Mesenchymal stem cell of adipose (primary cell): ENCODE measurements around the gene NMD3.

- CAGE, long polyA plus RNA = no peak
These were observed 30.4 kb upstream of the VEPH1 start for GRCh38 chr3:157533431-157534142.

DNA sequence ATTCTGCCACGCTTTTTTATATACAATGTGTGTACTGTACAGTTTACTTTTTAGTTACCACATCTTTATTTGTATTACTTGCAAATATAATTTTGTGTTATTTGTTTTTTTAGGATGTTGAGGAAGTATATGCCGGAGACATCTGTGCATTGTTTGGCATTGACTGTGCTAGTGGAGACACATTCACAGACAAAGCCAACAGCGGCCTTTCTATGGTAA lies 11.8 kb downstream of the LXN start:
- CAGE, long polyA plus RNA = no peak

- CAGE, long polyA plus RNA = no peak
These were observed 19.2 kb downstream of the RARRES1 start for GRCh38 chr3:158712836-158713637.

DNA sequence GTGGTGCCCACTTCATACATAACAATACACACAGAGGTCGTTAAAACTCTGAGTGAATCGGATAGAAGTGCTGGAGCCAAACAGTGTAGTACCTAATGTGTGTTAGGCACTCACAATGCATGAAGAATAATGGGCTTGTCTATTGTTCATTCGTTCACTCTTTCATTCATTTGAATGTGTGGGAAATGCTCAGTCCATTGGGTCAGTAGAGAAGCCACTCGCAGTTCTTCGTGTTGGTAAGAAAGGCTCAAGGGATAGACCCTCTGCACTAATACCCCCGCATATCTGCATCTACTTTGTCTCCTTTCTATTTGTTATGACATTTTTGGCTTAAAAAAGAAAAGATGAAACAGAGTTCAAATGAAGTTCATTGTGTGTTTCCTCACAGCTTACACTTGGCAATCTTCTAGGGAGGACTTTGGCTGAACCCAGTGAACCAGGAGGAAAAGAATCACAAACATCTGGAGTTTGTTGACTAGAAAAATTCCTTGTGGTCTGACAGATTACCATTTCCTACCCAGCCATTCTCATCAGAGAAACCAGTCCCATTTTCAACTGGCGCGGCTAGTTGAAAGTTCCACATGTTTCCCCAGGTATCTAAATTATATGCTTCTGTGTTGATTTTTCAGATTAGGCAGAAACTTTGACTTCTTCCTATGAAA lies 32.8 kb upstream of the MFSD1 start:
- CAGE, long polyA plus RNA = no peak

DNA sequence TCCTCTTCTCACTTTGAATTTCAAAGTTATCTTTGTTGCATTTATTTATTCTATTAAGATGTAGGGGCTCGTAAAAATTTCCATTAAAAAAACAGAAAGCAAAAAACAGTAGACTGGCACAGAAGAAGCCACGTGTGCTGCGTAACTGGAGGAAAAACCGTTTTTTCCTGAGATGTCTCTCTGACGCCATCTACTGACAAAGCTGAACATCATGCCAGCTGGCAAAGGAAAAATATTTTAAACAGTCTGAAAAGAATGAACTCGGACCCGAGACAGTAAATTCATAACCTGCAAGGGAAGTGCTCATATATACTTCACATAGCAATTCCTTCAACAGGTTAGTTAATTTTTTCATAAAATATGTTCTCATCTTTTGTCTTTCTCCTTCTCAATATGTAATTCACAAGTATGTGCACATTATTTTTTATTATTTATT lies 10.5 kb upstream of the MFSD1 start:
- CAGE, long polyA plus RNA = no peak

GRCh38 chr3:158990982-158991483 lies 78.1 kb upstream of the IQCJ start:
- CAGE, long polyA plus RNA = no peak

- CAGE, long polyA plus RNA = no peak
These were observed 462.3 kb upstream of the C3orf80 start for GRCh38 chr3:159762728-159763520.

GRCh38 chr3:159779970-159780255 lies 445.3 kb upstream of the C3orf80 start:
- CAGE, long polyA plus RNA = no peak

- CAGE, long polyA plus RNA = no peak
These were observed 429.0 kb upstream of the C3orf80 start for GRCh38 chr3:159796199-159796622.

- CAGE, long polyA plus RNA = no peak
These were observed 426.3 kb upstream of the C3orf80 start for GRCh38 chr3:159798790-159799509.

DNA sequence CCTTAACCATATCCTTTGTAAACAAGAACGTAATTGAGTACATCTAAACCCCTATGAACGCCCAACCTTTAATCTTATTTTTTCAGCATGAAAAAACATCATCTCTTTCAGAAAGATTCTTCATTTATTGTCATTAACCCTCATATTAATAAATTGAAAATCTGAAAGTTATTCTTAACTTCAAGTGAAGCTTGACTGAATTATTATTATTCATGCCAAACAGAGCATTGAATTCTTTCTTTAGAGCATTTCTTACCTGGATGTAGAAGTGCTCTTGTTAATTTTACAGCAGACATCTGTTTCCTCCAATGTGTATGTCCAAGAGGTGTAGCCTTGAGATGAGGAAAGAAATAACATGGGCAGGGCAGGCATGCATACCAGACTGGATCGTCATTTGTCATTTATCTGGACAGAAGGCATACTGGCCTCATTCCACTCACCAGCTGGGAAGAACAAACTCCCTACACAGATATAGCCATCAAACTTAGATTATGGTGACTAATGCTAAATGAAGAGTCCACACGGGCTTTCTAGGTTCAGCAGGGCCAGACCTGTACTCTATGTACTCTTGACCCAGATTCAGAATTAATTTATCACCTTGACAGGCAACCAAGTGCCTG lies 401.1 kb upstream of the C3orf80 start:
- CAGE, long polyA plus RNA = no peak

- CAGE, long polyA plus RNA = no peak
These were observed 368.4 kb upstream of the C3orf80 start for GRCh38 chr3:159856431-159857555.

GRCh38 chr3:159894248-159894788 lies 330.9 kb upstream of the C3orf80 start:
- CAGE, long polyA plus RNA = no peak

GRCh38 chr3:159978178-159978890 lies 246.9 kb upstream of the C3orf80 start:
- CAGE, long polyA plus RNA = no peak

- CAGE, long polyA plus RNA = no peak
These were observed 14.7 kb downstream of the SMC4 start for GRCh38 chr3:160413901-160414764.

- CAGE, long polyA plus RNA = no peak
These were observed 16.8 kb downstream of the SMC4 start for GRCh38 chr3:160416104-160416704.

- CAGE, long polyA plus RNA = no peak
These were observed 23.9 kb downstream of the SMC4 start for GRCh38 chr3:160423214-160423926.

- CAGE, long polyA plus RNA = no peak
These were observed 53.0 kb upstream of the KPNA4 start for GRCh38 chr3:160618393-160618833.

DNA sequence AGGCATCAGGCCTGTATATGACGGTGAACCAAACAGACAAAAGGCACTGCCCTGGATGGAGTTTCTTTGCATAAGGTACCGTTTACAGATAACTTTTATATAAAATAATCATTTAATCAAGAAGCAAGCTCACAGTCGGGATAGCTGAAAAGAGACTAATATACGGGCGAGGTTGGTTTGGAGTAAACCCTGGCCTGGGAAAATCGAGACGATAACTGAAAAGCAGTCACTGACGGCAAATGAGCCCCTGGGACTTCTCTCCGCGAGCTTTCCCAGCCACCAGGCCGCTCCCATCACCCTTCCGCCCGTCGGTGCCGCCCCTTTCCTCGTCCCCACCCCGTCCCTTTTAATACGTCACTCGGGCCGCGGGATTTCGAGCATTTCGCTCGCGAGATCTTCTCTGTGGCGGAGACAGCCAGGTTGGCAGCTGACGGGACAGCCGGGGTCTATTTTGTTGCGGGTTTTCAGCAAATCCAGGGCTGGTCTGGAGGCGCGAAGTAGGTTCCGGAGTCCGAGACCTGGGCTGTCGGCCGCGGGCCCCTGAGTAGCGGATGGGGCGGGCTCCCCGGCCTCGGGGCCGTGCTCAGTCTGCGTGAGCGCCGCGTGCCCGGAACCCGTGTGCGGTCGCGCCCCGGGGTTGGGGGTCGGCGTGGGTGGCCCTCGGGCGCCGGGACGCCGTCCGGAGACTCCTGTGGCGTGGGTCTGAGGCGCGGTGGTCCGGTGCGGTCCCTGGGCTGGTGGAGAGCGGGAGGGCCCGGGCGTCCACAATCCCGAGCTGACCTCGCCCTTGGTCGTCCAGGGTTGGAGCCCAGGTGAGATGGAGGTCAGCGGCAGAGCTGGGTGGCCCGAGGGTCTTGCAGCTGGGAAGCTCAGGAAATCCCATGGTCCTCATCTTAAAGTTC lies at the start of gene NMD3:
TSS of gene NMD3 (plus strand) at position 399 of the 902 bp plus-strand sequence.
- CAGE, long polyA plus RNA = no peak

DNA sequence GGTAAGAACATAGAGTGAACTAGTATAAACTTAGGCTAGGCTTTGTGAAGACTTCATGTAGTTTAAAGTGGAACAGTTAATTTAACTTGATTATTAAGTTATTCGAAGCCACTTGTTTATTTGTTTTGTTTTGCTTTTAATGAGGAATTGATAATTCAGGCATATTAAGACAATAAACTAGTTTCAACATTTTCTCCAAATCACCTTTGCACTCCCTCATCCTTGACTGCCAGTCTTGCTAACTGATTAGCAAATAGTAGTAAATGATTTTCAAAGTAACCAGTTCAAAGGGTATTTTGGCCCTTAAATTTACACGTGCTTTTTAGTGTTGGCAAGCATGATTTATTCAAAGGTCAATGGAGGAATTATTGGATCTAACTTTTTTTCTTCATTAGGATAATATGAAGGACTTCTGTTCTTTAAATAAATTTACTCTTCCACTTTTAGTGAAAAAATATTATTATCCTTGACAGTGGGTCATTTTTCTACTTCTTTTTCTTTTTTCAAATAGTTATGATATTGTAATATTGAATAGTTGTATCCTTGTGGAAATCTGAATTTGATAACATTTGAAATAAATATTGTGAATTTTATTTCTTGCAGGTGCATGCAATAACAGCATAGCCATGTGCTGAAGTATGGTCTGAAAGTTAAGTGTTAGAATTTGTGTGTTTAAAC lies 53.8 kb downstream of the BCHE start:
- CAGE, long polyA plus RNA = no peak